A172 (cell line): ENCODE results near the genes PON2 and ASB4.

- RAMPAGE, long total RNA = no peak
Measured at GRCh38 chr7:94176830-94177685, 172.9 kb upstream of the BET1 start.

DNA sequence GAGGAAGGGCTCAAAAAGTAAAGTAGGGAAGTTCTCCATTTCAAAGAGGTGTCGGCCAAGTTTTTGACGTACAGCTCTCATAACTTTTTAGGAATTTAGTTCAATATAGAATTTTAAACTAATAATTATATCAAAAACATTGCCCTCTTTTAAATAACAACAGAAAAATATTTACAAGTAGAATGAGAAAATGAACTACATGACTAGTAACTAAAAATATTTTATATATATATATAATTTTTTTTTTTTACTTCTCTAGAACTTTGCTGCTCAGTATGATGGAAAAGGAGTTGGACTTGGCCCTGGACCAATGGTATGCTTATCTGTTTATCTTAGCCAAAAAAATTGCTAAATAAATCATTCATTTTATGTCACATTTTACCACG, 6.6 kb downstream of the COL1A2 start:
- RAMPAGE, long total RNA = no peak

- RAMPAGE, long total RNA = no peak
Measured at GRCh38 chr7:94663279-94664035, 7.5 kb upstream of the SGCE start.

GRCh38 chr7:94835113-94835593, 72.2 kb upstream of the PPP1R9A start:
- RAMPAGE, long total RNA = no peak

- RAMPAGE, long total RNA = no peak
Measured at GRCh38 chr7:94908767-94908976, 1.3 kb downstream of the PPP1R9A start.

DNA sequence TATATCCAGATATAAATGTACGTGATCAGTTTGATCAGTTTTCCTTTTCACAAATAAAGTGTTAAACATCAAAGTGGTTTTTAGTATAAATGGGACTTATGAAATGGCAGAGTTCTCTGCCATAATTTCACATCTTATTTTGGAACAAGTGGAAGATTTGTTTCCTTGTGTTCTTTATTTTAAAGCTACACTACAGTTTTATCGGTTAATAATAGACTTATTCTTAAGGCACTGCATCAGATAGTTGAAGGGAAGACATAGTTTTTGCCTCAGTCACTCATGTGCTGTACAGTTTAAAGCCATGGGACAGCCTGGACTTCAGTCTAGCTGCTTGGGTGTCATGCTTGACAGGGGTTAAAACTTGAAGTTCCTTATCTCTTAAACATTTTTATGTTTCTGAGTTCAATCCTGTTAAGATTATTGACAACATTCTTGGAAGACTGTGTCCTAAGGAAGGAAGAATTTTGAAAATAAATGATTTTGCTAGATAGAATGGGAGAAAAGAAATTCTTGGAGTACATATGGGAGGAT, 49.6 kb downstream of the PPP1R9A start:
- RAMPAGE, long total RNA = no peak

DNA sequence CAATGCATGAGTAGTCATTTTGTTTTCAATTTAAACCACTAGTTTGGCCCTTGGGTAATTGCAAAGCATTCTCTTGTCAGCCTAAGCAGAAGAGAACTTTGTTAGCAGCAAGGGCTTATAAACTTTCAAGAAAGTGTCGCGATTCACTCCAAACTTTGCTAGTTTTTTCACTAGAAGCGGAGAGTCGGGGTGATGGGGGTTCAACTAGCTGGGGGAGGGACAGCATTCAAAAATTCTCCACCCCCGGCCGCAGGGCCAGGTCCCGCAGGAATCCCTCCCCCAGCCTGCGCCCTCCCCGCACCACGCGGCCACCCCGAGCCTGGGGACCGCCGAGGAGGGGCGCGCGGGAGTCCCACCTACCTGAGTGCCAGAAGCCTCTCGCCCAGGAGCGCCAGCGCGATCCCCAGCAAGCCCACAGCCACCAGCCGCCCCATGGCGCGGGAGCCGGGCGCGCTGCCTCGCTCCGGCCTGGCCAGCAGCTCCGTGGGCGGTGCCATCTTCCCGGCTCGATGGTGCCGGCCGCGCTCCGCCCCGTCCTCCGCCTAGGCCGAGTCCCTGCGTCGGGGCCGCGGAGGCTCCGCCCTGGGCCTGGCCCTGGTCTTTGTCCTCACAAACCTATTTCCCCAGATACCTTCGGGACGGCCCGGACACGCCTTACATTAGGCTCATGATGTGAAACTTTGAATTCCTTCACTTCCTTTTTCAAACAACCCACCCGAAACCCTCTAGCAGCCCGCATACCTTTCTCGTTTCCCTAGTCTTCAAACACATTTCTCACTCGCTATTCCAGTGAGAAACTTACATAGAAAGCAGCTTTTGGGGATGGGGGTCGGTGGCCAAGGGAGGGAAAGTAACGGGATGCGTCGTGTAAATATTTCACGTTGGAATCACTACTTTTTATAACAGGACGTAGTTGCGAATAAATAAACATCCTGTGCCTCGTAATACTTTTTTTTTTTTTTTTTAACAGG, at the start of gene PON2:
TSS of gene PON2 (minus strand) at position 511 of the 971 bp plus-strand sequence.
- RAMPAGE, long total RNA = start-site peak on the minus strand centred at position 482 of the sequence, 72 bp wide, 2,536 and 5,297 reads in 2 replicates

DNA sequence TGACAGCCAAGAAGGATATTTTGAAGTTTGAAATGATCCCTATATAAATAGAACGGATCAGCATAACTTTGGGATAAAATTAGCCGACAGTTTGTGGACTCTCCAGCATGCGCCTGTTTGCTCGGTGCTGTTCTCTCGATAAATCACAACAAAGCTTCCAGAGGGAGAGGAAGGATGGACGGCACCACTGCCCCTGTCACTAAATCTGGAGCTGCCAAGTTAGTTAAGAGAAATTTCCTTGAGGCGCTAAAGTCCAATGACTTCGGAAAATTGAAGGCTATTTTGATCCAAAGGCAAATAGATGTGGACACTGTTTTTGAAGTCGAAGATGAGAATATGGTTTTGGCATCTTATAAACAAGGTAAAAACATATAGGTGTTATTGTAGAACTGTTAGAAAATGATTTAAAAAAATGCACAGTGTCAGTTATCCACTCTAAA, at the start of gene ASB4:
TSS of gene ASB4 (plus strand) at position 146 of the 440 bp plus-strand sequence.
- RAMPAGE, long total RNA = no peak

GRCh38 chr7:95511701-95512144, 26.0 kb downstream of the ASB4 start:
- RAMPAGE, long total RNA = no peak

- RAMPAGE, long total RNA = no peak
Measured at GRCh38 chr7:95558953-95559363, 37.4 kb downstream of the PDK4 start.

DNA sequence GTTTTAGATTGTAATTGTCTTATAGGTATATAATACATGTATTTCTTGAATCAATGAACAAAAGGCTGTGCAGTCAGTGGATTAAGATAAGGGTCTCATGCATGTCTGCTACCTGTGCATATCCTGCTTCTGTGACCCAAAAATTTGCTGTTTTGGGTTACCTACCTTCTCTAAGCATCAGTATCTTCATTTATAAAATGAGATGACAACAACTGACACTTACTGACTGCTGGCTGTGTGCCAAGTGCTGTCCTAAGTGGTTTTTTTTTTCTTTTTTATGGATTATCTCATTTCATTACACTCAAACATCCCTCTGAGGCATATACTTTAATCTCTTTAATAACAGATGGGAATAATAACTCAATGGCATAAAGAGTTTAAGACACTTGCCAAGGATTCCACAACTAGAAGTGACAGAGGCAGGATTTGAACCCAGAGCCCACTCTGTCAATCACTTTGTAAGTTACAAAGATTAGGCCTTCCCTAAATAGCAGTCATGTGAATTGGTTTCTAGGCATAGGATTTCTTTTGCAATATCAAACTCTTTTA, 2.1 kb downstream of the PDK4 start:
- RAMPAGE, long total RNA = no peak

GRCh38 chr7:95979828-95980612, 207.7 kb downstream of the DYNC1I1 start:
- RAMPAGE, long total RNA = no peak

- RAMPAGE, long total RNA = no peak
Measured at GRCh38 chr7:96358087-96358953, 36.4 kb upstream of the SLC25A13 start.

DNA sequence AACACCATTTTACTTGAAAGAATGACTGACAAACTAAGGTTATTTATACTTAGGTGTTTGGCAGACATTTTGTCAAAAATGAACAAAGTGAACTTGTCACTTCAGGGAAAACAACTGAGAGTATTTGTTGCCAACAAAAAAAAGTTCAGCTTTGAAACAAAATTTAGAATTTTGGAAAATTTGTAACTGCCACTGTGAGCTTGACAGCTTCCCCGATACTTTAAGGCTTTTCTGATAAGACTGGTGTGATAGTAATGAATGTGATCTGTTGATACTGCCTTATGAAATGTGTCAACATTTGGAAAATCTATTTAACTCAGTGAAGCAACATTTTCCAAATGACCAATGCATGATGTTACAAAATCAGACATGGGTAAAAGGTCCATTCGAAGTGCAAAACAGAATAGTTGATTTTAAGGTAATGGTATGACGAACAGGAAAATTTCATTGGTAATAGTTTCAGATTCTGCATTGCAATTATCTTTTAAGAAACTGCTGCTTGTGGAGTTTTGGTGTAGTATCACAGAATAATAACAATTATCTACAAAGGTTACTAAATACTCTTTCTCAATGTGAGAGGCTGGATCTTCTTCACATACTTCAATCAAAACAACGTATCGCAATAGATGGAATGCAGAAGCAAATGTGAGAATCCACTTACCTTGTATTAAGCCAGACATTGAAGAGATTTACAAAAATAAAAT, 175.4 kb downstream of the SEM1 start:
- RAMPAGE, long total RNA = no peak

DNA sequence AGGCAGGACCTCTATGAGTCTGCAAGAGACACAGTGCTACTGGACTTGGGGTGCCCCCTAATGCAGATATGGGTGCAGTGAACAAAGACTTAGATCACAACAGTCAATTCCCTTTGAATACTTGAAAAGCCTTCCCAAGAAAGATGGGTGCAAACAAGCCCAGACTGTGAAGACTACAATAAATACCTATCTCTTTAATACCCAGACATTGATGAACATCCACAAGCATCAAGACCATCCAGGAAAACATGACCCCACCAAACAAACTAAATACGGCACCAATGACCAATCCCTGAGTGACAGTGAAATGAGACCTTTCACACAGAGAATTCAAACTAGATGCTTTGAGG, 129.0 kb upstream of the DLX6 start:
- RAMPAGE, long total RNA = no peak

DNA sequence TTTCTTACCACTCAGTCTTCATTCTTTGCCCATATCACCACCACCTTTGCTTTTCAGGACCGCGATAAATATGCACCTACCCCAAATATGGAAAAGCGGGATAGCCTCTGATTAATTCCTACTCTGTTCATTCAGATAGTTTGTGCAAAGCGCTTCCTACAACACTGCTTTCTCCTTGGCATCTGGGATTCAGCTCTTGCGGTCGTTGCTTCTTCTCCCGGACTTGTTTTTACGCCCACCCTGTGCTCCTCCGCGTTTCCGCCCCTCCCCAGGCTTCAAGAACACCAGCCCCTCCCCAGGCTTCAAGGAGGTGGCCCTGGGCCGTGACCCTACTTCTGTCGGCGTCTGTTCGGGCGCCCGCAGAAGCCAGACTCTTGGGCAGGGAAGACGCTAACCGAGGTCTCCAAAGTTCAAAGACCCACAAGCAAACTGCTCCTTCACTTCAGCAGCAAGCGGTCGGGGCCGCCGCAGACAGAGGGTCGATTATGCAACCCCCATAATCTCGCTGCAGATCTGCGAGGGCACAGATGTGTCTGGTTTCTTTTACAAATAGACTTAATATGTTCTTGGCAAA, 2.1 kb downstream of the DLX5 start:
- RAMPAGE, long total RNA = no peak

DNA sequence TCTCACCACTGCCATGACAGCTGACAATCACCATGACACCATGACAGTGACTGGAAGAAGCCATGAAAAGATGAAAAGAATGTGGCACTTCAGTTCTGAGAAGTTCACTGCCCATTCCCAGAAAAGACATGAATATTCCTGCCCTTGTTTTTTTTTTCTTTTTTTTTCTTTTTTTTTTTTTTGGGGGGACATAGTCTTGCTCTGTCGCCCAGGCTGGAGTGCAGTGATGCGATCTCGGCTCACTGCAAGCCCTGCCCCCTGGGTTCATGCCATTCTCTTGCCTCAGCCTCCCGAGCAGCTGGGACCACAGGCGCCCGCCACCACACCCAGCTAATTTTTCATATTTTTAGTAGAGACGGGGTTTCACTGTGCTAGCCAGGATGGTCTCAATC, 281.1 kb upstream of the TAC1 start:
- RAMPAGE, long total RNA = no peak

DNA sequence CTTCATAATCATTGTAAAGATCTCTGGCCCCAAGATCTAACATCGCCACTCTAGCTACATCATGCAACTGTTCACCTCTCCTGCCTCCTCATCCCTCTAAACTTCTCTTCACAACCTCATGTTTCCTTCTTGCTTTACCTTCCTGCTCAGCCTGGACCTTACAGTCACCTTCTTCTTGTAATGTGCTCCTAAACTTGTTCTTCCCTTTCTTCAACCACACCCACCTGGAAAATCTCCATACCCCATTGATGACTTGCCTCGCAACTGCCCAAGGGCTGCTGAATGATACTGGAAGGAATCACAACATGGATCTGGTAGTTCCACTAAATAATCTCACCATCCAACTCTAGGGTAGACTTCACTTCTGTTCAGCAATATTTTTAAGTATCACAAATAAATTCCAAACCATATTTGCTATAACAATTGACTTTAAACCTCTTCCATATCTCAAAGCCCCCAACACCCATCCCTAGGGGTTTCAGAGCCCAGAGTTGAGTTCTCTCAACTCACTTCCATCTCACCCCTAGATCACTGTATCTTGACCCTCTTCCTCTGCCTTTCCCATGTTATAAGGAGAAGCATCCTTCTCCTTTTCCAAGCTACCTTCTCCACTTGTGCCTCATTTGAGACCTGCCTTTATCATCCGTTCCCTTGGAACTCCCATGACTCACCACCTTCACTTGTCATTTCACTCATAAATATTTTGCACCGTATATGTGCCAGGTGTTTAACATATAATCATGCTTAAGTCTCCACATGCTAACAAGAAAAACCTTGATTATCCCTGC, 33.1 kb upstream of the ASNS start:
- RAMPAGE, long total RNA = no peak

DNA sequence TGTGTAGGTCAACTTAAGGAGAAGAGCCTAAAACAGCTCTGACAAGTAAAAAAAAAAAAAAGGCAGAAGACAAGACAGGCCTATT, 293 bp upstream of the LMTK2 start:
- RAMPAGE, long total RNA = no peak

DNA sequence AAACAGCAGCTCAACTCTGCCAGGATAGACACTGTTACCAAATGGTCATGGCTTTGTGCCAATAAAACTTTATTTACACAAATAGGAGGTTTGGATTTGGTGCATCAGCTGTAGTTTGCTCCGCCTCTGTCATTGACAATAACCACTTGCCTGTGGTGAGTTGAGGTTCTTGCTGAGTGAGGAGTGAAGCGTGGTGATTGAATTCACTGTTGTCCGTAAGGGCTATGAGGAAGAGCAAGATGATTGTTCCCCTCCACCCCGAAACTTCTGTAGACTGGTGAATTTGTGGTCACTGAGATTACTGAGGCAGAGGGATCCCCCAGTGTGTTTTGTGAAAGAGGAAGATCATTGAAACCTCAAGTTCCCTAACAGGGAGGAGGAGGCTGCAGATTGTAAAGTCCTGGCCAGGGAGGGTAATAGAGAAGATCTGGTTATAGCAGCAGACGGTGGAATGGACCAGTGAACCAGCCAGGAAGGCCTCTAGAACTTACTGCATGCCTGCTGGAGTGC, 31.0 kb downstream of the LMTK2 start:
- RAMPAGE, long total RNA = no peak